Natural killer cell (primary cell): ENCODE measurements around a stretch of chr3.

DNA sequence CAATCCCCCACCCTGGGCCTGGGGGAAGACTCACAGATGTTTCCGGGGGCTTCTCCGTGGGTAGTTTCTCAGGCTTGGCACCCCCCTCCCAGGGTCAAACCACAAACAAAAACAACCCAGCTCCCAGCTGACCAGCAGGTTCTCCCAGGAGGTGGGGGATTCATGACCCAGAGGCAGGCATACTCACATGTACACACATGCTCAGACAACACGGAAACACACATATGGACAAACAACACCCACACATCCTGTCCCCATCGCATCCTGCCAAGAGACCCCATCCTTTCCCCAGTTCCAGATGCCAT is 5.3 kb downstream of the CSRNP1 start:
- PRO-cap = no peak

DNA sequence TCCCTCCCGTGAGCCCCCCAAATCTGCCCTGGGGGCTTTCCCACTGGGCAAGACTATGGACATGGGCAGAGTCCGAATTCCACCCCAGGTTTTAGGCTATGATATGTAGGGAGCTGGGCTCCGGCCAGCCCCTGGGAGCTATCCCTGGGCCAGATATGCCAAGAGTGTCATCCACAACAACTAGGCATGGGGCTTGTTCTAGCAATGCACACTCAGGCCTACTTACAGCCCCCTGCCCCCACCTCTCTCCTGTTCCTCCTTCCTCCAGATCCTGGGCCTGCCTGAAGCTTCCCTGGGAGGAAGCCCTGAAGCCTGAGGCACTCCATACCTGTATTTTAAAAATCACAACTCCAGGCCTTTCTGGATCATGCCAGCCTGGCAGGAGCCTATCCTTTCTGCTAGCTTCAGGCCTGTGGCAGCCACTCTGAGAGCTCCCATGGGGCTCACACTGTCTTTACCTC is 550 bp downstream of the XIRP1 start:
- PRO-cap = no peak

DNA sequence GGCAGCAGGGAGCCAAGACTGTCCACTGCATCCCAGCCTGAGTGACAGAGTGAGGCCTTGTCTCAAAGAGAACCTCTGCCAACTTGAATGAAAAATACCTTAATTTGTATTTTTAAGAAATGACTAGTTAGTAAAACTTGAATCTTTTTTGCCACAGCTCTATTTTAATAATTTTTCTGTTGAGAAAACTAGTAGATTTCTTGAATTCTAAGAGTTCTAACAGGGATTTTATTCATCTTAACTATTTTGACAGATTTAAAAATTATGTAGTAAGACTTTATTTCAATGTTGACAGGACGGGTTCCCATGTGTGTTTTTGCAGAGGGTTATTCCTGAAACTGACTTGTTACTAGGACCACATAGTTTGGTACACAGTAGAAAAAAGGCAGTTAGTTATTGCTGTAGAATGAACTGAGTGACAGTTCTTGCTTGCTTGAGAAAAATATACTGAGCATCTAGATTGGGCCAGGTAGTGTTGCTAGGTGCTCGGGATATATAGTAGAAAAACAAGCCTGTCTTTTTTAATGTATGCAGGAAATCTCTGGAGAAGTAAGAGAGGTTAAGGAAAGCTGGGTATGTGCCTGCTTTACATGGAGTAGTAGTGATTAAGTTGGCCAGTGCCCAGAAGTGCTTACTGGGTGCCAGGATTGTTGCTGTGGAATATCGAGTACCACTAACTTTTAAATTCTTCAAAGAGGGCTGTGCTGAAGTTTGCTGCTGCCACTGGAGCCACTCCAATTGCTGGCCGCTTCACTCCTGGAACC is 3.7 kb downstream of the RPSA start:
- PRO-cap = no peak

DNA sequence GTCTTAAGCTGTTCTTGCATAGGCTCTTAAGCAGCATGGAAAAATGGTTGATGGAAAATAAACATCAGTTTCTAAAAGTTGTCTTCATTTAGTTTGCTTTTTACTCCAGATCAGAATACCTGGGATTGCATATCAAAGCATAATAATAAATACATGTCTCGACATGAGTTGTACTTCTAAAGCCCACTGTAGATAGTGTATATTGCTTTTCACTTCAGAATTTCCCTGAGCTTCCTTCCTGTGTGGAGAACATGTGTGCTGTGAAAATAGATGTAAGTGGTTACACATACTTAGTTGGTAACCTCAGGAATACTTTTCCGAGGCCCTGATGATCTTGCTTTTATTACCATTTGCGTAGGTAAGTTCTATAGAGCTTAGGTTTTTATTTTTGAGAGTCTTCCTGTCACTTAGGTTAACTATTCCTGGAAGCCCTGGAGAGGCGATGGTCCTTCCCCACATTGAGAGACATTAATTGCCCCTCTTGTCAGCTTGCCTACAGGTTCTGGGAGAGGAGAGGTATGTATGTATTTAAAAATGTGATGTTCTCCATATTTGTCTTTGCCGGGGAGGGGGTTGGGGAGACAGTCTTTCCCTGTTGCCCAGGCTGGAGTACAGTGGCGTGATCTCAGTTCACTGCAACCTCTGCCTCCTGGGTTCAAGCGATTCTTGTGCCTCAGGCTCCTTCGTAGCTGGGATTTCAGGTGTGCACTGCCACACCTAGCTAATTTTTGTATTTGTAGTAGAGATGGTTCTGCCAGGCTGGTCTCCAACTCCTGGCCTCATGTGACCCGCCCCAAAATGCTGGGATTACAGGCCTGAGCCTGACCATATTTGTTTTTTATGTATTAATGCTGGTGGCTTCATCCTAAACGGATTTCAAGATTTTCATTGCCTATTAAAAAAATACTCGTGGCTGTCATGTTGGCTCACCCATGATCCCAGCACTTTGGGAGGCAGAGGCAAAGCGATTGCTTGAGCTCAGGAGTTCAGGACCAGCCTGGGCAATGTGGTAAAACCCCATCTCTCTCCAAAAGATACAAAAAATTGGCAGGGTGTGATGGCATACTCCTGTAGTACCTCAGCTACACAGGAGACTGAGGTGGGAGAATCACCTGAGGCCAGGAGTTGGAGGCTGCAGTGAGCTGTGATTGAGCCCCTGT is 6.2 kb downstream of the RPSA start:
- PRO-cap = no peak

- PRO-cap = no peak
Observed at GRCh38 chr3:40187756-40188255, 121.7 kb upstream of the EIF1B start.

- PRO-cap = bidirectional peak, plus-strand start at chr3:40290652, minus-strand start at chr3:40290543
Observed at GRCh38 chr3:40290344-40290968, 19.1 kb upstream of the EIF1B start.

DNA sequence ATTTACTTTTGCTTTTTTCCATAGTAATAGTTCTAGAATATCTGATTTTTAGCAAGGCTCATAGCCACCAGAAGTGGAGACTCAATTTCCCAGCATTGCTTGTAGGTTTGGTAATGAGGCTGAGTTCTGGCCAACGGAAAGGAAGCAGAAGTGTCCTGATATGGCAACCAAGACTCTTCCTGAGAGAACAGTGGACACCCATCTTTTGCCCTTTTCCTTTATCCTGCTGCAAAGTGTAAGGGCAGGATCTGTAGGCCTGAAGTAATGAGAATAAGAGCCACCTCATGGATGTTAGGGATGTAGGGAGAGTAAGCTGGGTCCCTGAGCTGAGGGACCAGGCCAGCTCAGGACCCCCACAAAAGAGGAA is 13.0 kb upstream of the RPL14 start:
- PRO-cap = no peak

GRCh38 chr3:40477623-40478310 is 845 bp downstream of the ZNF619 start:
- PRO-cap = no peak

DNA sequence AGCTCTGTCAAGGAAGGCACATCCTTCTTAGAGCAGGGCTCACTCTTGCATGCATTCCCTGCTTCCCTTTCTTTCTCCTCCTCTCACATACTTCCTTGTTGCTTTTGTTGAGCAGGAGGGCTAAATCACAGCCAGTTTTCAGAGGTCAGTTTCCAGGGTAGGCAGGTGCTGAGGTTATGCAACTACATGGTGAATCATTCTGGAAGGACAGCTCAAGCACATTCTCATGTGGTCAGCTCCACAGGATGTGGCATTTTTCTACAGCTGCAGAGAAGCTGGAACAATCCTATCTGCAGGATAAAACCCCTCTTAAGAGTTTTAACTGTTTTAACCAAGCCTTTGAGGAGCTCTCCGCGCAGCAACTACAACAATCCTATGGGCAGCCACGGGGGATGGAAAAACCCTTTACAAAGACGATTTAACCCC is 275.7 kb downstream of the ZNF621 start:
- PRO-cap = no peak

GRCh38 chr3:41026553-41027100 is 172.7 kb upstream of the CTNNB1 start:
- PRO-cap = no peak

DNA sequence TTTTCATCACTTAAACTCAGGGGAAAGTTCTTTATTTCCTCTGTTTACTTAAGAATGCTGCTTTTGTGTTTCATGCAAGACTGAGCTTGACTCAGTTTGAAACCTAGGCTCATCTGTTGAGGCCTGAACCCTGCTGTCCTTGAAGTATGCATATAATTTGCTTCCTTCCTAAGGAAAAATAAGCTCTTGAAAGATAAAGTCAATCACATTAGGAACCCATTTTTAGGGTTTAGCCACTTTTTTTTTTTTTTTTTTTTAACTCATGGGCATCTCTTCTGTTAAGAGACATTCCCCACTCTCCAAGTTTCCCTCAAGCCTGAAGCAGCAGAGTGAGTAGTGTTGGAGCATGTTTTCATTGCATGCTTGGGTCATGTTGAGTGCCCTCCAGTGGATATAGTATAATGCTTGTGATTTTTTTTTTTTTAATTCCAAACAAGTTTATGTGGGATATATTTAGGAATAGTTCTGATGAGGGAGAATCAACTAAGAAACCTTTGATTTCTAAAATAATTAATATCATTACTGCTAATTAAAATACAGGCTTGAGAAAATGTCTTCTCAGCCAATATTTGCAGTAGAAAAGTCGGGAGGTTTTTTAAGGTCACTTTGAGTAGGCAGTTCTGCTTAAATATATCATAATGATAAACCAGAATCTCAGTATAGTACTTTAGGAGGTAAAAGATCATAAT is 3.6 kb downstream of the CTNNB1 start:
- PRO-cap = no peak

DNA sequence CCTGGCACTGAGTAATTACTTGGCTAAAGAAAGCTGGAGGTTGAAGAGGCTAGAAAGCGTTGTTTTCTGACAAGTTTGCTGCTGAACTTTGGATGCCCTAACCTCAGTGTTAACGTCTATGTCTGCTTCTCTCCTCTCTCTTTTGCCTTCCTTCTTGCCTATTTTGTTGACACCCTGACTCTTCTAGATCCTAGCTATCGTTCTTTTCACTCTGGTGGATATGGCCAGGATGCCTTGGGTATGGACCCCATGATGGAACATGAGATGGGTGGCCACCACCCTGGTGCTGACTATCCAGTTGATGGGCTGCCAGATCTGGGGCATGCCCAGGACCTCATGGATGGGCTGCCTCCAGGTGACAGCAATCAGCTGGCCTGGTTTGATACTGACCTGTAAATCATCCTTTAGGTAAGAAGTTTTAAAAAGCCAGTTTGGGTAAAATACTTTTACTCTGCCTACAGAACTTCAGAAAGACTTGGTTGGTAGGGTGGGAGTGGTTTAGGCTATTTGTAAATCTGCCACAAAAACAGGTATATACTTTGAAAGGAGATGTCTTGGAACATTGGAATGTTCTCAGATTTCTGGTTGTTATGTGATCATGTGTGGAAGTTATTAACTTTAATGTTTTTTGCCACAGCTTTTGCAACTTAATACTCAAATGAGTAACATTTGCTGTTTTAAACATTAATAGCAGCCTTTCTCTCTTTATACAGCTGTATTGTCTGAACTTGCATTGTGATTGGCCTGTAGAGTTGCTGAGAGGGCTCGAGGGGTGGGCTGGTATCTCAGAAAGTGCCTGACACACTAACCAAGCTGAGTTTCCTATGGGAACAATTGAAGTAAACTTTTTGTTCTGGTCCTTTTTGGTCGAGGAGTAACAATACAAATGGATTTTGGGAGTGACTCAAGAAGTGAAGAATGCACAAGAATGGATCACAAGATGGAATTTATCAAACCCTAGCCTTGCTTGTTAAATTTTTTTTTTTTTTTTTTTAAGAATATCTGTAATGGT is 39.9 kb downstream of the CTNNB1 start:
- PRO-cap = no peak

DNA sequence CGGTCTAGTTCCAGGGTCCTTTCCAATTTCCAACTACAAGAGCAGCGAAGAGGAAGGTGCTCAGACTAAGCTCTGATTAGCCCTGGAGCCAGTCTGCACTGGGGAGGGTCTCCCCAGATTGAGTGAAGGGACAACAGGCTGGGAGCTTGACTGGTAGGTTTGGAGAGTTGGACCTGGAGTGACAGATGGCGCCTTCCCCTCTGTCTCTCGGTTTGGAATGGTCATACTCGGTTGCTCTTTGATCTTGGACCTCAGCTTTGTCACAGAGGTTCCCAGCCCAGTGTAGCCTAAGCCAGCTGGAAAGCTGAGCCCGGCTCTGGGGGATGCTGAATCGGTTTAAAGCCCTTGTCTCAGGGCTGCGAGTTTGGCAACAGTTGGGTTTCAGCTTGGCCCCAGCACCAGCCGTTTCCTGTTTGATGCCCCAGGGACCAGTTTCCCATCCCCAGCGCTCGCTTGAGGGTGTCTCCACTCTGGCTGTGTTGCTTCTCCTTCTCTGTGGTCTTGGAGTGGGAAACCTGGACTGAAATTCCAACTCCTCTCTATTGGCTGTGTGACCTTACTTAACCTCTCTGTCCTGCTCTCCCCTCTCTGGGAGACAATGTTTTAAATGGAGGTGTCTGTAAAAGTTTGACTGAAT is 53.2 kb upstream of the ULK4 start:
- PRO-cap = no peak

DNA sequence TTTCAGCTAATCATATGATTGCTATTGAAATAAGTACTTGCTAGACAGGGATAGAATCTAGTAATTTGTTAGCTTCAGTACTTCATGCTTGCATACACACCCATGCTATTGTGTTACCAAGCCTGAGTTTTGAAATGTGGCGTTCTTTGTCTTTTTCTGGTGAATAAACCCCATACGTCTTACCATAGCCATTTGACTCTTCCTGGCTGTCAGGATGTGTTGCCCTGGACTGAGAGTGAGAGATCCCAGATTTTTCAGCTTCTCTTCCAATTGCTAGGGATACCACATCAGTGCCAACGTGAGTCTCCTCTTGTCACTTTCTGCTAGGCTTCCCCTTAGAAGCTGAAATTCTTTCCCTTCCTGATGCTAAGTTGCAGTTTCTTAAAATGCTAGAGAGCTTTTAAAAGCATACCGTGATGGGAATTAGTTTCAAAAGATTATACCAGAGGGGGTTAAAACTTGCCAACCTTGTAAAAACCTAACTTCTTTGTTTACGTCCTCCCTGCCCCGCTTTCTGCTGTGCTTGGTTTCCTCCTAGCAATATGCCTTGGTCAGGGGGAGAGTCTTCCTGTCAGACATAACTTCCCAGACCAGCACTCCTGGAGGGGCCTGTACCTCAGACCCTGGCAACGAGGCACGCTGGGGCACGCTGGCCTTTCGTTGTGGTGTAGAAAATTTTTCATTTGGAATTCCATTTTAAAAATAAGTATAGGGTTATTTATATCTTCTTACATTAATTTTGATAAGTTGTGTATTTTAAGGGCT is 62.9 kb upstream of the ULK4 start:
- PRO-cap = no peak

- PRO-cap = no peak
Observed at GRCh38 chr3:42100955-42101968, 10.1 kb downstream of the TRAK1 start.

- PRO-cap = no peak
Observed at GRCh38 chr3:42149994-42150348, 58.8 kb downstream of the TRAK1 start.

DNA sequence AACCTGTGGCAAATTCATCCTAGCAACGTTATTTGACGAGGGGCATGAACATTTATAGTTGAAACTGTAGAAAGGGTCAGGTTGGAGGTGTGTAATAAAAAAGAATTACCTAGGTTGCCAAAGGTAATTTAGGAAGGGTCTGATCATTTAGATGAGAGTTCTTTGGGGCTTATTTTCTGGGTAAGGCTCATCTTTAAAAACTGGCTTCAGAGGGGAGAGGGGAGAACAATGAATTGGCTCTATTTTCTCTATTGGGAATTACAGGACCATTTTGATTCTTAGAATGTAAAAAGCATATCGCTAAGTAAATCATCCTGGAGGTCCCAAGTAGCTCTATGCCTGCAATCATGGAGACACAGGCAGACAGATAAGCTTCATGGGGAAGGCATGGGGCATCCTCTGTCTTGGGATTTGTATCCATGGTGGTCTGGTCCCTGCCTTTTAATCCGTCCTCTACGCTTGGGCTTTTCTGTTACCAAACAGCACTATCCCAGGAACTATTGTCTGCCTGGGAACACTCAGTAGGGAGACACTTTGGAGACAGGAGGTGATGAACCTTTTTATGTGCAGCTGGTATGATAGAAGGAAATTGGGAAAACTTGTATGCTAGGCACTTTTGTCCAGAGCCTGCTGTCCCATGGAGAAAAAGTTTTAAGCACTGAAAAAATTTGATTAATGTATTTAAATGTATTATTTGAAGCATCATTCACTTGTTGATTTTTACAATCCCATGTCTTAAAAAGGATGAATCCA is 54.0 kb downstream of the CCK start:
- PRO-cap = no peak

GRCh38 chr3:42223995-42224530 is 41.9 kb downstream of the CCK start:
- PRO-cap = no peak

DNA sequence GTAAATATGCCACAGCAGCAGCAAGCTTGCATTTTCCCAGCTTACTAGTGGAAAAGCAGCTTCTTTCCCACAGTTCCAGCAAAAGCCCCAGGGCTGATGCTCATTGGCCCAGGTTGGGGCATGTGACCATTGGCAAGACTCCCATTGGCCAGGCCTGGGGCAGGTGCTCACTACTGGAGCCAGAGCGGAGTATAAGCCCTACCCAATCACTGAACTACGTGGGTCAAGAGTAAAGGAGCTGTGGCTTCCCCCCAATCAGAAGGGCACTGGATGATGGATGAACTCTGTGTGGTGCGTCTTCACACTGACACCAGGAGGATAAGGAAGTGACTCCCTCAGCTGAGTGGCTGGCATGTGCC is 13.2 kb upstream of the VIPR1 start:
- PRO-cap = no peak

DNA sequence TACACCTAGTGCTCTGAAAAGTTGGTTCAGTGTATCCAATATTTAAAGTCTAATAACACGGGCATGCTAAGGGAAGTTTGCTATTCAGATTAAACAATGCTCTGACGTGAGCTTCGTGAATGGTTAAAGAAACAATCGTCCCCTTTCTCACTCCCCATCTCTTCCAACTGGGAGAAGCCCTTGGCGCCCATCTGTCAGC is 468 bp downstream of the SEC22C start:
- PRO-cap = no peak